Subcutaneous adipose tissue (tissue), 3 donors: ENCODE data around the genes CBX5 and OR6C76.

- PRO-cap, result no peak
- RAMPAGE, long total RNA, 3 experiments, result no peak in any of the 3 experiments
Measured at GRCh38 chr12:54010887-54012004, 2.5 kb downstream of the HOXC8 start.

DNA sequence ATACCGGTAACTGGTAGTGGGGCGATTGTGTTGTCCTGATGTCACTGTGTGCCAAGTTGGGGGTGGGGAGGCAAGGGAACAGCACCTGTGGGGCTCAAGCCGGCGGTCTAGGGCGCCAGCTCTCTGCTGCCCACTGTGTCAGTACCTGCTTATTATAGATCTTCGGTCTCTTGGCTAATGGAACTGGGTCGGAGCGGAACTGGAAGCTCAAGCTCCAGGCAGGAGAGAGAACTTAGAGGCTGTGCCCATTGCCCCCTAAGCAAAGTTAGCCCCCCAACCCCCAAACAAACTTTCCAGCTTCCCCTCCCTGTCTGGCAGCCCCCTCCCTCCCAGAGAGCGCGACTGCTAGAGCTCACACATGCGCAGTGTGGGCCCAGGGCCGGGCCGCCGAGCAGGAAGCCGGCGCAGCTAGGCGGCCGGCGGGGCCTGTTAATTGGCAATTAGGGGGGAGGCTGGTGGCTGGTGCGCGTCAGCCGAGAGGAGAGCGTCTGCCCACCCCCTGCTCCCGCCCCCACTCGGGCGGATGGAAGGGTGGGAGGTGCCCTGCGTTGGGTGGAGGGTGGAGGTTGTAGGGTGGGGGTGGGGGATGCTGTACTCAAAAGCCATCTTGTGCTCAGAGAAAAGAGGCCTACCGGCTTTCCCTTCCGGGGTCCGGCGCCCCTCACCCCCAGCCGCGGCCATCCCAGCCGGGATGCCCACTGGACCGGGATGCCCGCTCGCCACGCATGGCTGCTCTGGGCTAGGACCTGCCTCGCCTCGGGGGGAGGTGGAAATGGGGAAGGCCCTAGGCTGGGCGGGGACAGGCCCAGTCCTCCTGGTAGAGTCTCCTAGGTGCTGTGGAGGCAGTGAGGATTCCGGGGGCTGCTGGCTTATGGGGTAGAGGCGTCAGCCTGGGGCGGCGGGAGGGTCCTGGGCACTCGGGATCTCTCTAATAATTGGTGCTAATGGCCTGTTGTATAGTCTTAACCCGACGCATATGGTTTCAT, 9.1 kb downstream of the HOXC8 start:
- PRO-cap, result bidirectional peak, plus-strand start at position 439 of the sequence, minus-strand start at position 347 of the sequence; bidirectional peak, plus-strand start at position 818 of the sequence, minus-strand start at position 700 of the sequence
- RAMPAGE, long total RNA, 3 experiments, result no peak in any of the 3 experiments

GRCh38 chr12:54037359-54038593, 4.9 kb downstream of the HOXC5 start:
- PRO-cap, result no peak
- RAMPAGE, long total RNA, 3 experiments, result no peak in any of the 3 experiments

GRCh38 chr12:54043330-54043905, 10.2 kb upstream of the HOXC4 start:
- PRO-cap, result no peak
- RAMPAGE, long total RNA, 3 experiments, result no peak in any of the 3 experiments

DNA sequence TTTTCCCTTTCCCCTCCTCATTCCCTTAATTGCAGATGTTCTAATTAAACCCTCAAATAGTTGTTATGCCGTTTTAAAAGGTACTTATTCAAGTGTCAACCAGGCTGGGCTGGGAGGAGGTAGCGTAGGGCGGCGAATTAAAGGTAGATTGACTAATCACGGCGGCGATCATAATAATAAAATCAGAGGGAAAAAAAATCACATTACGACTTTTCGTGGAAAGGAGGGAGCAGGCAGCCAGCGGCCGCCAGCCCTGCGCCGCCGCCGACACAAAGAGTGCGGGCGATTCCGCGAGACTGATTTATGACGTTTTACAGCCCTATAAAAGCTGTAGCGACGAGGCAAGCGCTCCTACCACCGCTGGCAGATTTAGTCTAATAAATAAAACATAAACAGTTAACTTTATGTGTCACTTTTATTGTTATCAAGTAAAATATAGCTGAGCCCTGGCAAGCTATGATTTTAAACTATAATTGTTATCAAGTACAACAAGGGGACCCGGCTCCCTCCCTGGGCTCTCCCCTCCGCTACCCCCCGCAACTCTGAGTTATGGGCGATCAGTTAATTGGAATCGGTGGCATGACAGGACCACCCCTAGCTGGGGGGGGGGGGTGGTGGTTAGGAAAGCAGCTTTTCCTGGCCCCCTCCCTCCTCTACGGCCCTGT, 1.5 kb upstream of the HOXC4 start:
- PRO-cap, result unidirectional peak, plus-strand start at position 208 of the sequence
- RAMPAGE, long total RNA, 3 experiments, result no peak in any of the 3 experiments

GRCh38 chr12:54217368-54218542, 29.0 kb upstream of the SMUG1 start:
- PRO-cap, result no peak
- RAMPAGE, long total RNA, 3 experiments, result no peak in any of the 3 experiments

DNA sequence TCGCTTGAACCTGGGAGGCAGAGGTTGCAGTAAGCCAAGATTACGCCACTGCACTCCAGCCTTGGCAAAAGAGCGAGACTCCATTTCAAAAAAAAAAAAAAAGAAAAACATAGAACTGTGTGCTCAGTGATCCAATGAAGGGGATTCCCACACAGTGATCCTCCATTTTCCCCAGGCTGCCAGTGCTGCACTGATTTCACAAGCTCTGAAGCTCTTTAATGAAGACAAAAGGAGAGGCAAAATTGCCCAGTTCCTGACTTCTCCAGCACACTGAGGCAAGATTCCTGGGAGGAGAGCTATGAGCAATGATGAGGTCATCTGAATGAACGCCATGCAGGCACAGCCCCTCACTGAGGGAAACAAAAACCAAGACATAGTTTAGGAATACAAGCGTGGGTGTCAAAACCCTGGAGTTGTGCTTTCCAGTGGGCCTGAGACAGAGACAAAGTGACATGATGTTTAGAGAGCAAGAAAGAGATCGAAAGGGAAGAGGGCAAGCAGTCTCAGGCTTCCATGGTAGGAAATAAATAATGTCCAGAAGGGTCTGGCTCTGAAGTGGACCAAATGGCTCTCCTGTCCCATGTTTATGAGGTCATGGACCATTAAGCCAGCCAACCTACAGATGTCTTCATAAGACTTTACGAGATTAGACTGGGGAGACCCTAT, 40.9 kb upstream of the SMUG1 start:
- PRO-cap, result no peak
- RAMPAGE, long total RNA, 3 experiments, result no peak in any of the 3 experiments

GRCh38 chr12:54279122-54280397, at the start of gene CBX5:
Gene CBX5 (minus strand): TSS chr12:54280122.
- PRO-cap, result bidirectional peak, plus-strand start at chr12:54279867, minus-strand start at chr12:54279698; unidirectional peak, minus-strand start at chr12:54280122
- RAMPAGE, long total RNA, 3 experiments, result start-site peak on the minus strand in 3 of 3 experiments, at chr12:54279487-54280179 at its widest, 6 to 90 reads per replicate

DNA sequence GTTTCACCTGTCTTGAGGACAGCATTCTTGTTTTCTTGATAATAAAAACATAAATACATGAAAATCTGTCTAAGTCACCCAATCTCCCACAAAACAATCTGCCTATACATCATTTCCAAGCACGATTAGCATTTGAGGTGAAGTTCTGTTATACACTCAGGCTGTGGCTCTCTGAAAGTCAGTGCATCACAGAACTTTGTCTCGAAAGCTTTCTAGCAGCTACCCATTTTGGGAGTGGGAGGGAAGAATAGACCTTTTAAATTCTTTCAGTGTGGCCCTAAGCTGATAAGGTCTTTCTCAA, 12.1 kb downstream of the COPZ1 start:
- PRO-cap, result no peak
- RAMPAGE, long total RNA, 3 experiments, result no peak in any of the 3 experiments

DNA sequence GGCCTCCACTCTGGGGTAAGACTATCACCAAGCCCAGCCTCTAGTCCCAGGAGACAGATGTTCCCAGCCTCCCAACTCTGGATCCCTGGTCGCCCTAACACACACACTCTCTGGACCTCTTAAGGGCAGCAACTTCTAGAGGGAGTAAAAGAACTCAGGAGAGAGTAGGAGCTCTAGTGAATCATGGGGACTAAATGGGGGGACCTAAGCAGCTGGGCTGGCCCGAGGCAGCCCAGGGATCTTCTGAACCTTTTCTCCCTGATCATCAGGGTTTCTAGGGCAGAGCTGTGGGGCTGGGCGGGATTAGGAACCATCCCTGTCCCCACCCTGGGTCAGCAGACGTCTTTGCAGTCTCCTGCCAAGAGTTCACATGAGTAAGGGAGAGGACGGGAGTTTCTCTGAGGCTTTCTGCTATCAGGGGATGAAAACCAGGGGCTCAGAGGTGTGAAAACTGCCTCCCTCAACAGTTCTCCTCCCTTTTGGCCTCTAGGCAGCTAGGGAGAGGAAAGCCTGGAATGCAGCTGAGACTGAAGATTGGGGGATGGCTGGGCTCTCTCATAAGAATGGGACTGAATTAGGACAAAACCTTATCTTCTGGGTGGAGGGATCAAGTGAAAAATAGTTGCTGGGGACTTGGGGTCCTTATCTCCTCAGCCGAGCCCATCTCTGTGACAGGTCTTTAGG, 8.0 kb downstream of the ZNF385A start:
- PRO-cap, result bidirectional peak, plus-strand start at position 361 of the sequence, minus-strand start at position 245 of the sequence
- RAMPAGE, long total RNA, 3 experiments, result no peak in any of the 3 experiments

DNA sequence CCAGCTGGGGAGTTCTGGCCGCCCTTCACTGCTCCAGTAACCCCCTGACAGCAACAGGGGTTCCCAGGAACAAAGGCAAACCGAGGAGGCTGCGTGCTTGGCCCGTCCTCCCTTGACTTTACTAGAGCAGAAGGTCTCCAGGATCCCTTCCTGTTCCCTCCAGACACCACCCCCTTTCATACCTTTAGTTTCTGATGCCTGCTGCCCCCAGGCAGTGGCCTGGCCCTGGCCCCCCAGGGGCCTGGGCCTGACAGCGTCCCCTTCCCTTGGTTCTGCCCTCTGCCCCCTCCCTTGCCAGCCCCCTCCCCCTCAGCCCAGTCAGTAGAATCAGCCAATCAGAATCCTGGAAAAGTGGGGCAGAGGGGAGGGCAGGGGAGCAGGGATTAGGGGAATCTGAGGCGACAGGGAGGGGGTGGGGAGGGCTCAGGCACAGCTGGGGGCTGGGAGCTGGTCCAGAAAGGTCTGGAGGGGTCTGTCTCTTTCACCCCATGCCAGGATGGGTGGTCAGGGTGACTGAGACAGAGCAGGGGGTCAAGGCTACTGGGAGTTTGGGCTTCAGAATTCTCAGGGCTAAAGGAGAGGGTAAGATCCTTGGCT, 1.1 kb upstream of the ZNF385A start:
- PRO-cap, result no peak
- RAMPAGE, long total RNA, 3 experiments, result start-site peak on the minus strand in 2 of 3 experiments, centred at position 287 of the sequence, 62 to 81 reads per replicate

GRCh38 chr12:54401350-54401958, 16.9 kb upstream of the ZNF385A start:
- PRO-cap, result no peak
- RAMPAGE, long total RNA, 3 experiments, result no peak in any of the 3 experiments

GRCh38 chr12:54413093-54414016, 5.7 kb downstream of the ITGA5 start:
- PRO-cap, result no peak
- RAMPAGE, long total RNA, 3 experiments, result no peak in any of the 3 experiments

GRCh38 chr12:54420298-54420445, 1.1 kb upstream of the ITGA5 start:
- PRO-cap, result no peak
- RAMPAGE, long total RNA, 3 experiments, result no peak in any of the 3 experiments

GRCh38 chr12:54423217-54423683, 4.2 kb upstream of the ITGA5 start:
- PRO-cap, result bidirectional peak, plus-strand start at chr12:54423494, minus-strand start at chr12:54423351
- RAMPAGE, long total RNA, 3 experiments, result no peak in any of the 3 experiments

- PRO-cap, result no peak
- RAMPAGE, long total RNA, 3 experiments, result no peak in any of the 3 experiments
Measured at GRCh38 chr12:54524949-54525347, 24.5 kb upstream of the PDE1B start.

DNA sequence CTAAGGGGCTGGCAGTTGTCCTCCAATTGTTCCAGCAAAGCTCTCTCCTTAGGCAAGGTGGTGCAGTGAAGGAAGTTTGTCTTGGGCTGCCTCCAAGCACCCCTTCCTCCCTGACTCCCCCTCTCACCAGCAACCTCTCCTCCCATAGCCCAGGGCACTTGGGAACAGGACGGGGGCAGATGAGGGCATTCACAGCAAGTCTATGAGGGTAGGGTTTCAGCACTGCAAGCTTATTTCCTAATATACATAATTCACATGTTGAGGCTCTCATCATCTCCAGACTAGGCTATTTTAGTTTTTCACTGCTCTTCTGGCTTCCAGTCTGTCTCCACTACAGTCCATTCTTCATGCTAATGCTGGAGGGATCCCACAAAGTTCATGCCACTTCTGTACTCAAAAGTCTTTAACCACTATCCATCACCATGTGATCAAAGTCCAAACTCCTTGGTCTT, 22.8 kb downstream of the LACRT start:
- PRO-cap, result no peak
- RAMPAGE, long total RNA, 3 experiments, result no peak in any of the 3 experiments

DNA sequence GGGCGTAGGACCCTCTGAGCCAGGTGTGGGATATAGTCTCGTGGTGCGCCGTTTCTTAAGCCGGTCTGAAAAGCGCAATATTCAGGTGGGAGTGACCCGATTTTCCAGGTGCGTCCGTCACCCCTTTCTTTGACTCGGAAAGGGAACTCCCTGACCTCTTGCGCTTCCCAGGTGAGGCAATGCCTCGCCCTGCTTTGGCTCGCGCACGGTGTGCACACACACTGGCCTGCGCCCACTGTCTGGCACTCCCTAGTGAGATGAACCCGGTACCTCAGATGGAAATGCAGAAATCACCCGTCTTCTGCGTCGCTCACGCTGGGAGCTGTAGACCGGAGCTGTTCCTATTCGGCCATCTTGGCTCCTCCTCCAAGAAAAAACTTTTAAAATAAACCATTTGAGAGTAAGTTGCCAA, 24.3 kb upstream of the OR9K2 start:
- PRO-cap, result no peak
- RAMPAGE, long total RNA, 3 experiments, result no peak in any of the 3 experiments

DNA sequence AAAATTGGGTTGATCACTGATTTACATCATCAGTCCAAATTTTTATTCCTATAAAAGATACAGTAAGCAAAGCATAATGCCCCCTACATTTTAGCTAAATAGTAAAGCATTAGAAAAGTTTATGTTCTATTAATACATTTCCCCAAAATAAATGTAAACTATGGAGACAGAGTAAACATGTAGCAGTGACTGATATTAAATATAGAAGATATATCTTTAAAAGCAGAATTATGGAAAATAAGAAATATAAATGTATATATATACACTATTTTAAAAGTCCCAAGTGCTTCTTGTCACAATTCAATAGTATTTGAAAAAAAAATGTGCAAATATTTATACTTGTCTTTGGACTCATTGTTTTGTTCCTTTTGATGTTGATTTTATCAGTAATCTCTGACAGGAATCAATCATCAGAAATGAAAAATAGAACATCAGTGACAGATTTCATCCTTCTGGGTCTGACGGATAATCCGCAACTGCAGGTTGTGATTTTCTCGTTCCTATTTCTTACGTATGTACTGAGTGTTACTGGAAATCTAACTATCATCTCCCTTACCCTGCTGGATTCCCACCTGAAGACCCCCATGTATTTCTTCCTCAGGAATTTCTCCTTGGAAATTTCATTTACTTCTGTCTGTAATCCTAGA, at the start of gene OR6C76:
Gene OR6C76, plus strand, starts transcription at position 417 of the 647 bp plus-strand sequence.
- PRO-cap, result no peak
- RAMPAGE, long total RNA, 3 experiments, result no peak in any of the 3 experiments

- PRO-cap, result bidirectional peak, plus-strand start at chr12:55706799, minus-strand start at chr12:55706820
- RAMPAGE, long total RNA, 3 experiments, result no peak in any of the 3 experiments
Measured at GRCh38 chr12:55706697-55707099, 1.0 kb downstream of the ITGA7 start.